ENCODE results near the genes SECTM1, OGFOD3 and ZNF750.

DNA sequence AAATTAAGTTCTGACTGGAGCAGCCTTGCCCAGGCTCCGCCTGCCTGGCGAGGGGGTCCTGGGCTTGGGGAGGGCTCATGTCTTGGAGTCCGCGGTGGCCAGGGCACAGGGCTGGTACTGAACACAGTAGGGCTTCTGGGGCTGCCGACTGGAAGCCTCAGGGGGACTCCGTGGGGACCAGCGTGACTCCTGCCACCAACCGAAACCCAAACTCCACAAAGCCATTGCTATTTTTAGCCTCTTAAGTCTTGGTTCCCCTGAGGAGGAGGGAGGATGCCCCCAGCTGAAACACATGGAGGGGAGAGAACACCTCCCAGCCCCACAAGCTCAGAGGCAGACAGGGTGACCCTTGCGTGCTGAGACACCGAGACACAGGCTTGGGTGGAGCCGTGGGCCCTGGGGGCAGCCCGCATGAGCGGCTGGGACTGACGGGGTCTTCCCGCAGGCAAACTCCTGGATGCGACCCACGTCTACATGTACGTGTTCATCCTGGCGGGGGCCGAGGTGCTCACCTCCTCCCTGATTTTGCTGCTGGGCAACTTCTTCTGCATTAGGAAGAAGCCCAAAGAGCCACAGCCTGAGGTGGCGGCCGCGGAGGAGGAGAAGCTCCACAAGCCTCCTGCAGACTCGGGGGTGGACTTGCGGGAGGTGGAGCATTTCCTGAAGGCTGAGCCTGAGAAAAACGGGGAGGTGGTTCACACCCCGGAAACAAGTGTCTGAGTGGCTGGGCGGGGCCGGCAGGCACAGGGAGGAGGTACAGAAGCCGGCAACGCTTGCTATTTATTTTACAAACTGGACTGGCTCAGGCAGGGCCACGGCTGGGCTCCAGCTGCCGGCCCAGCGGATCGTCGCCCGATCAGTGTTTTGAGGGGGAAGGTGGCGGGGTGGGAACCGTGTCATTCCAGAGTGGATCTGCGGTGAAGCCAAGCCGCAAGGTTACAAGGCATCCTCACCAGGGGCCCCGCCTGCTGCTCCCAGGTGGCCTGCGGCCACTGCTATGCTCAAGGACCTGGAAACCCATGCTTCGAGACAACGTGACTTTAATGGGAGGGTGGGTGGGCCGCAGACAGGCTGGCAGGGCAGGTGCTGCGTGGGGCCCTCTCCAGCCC lies 9.8 kb downstream of the SLC16A3 start:
- PRO-cap = no peak
- RAMPAGE, long total RNA, 4 experiments = start-site peak on the plus strand in 1 of 4 experiments, centred at position 543 of the sequence, 5 reads per replicate

DNA sequence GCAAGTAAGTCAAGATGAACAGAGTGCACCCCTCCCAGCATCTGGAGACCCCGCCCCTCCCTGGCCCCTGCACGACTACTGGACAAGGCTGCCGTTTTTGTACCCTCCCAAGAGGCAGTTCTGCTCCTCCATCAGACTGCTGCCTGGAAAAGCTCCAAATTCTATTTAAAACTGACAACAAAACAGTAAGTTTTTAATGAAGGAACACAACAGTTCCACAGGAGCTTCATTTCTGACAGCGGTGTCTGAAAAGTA lies 21.7 kb downstream of the SLC16A3 start:
- PRO-cap = no peak
- RAMPAGE, long total RNA, 4 experiments = no peak in any of the 4 experiments

DNA sequence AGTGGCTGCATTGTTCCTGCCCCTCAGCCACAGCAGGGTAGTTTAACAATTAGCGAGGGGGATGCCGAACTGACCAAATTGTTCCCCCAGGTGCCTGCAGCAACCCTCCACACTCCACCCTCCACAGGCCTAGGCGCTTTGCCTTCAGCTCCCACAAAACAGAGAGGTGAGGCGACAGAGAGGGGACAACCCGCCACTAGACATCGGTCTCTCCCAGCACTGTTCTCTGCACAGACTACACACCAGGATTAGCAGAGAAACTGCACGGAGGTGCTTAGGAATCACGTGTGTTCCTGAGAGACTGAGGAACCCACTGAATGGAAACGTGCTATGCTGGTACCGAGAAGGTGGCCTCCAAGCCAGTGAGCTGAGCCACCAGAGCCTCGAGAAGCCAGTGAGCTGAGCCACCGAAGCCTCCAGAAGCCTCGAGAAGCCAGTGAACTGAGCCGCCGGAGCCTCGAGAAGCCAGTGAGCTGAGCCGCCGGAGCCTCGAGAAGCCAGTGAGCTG lies 20.1 kb downstream of the CSNK1D start:
- PRO-cap = no peak
- RAMPAGE, long total RNA, 4 experiments = no peak in any of the 4 experiments

- PRO-cap = no peak
- RAMPAGE, long total RNA, 4 experiments = no peak in any of the 4 experiments
Measured at GRCh38 chr17:82258456-82259701, 14.6 kb downstream of the CSNK1D start.

DNA sequence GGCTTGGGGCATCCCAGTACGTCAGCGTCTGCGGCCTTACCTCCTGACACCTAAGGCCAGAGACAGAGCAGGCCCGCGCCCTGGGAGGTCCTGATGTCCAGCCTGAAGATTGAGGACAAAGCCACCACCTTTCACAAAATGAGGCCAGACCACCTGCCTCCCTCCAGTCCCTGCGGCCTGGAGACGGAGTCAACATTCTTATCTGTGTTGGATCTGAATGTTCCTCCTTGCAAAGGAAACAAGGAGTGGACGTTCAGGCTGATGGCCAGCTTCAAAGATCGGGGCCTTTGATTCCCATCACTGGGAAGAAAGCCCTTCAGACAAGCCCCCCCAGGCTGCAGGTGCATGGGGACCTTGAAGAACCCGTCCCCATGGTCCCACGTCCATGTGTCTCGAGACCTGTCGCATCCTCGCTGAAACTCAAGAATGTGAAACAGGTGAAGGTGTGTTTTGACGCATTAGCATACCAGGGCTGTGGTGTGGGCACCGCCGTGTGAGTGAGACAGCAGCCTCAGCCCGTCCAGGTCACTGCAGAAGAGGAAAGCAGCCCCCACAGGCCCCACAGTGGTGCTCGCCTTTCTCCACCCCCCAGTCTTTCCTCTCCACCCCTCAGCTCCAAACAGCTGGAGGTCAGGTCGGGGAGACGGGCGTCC lies 673 bp upstream of the CSNK1D start:
- PRO-cap = no peak
- RAMPAGE, long total RNA, 4 experiments = no peak in any of the 4 experiments

DNA sequence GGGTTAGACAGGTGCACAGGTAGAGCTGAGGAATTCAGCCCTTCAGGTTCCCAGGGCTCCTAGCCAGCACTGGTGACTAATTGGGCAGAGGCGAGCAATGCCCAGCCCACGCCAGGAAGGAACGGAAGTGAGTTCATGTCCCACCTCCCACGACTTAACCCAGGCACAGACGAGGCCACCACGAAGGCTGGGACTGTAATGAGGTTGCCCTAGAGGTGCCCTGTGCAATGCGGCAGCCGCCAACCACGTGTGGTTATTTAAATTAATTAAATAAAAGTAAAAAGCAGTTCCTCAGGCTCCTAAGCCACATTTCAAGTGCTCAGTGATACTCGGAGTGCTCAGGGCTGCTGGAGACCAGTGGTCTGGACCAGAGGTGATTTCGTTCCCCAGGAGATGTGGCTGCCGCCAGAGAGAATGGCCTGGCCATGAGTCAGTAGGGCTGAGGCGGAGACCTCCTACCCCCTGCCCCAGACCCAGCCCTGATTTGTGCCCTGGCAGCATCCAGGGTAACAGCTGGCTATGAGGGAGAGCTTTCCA lies 8.5 kb upstream of the CSNK1D start:
- PRO-cap = no peak
- RAMPAGE, long total RNA, 4 experiments = no peak in any of the 4 experiments

DNA sequence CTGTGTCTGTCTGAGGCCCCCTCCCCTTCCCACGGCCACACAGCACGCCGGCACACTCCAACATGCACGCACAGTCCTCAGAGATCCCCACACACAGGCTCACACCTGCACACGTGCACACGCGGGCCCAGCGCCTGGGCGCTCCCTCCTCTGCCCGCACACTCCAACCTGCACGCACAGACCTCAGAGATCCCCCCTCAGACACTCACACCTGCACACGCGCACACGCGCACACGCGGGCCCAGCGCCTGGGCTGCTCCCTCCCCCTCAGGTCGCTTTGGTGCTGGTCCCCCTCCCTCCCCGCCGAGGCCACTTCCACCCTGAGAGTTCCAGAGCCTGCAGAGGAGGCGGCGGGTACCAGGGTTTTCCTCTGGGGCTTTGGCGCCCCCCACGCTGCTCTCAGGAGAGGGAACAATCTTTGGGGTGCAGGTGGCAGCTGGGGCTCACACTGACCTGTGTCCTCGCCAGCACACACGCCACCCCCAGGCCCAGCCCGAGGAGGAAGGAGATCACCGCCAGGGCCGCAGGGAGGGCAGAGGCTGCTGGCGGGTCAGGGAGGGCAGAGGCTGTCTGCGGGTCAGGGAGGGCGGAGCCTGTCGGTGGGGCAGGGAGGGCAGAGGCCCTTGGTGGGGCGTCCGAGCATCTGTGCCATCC lies 1.5 kb downstream of the CD7 start:
- PRO-cap = no peak
- RAMPAGE, long total RNA, 4 experiments = no peak in any of the 4 experiments

DNA sequence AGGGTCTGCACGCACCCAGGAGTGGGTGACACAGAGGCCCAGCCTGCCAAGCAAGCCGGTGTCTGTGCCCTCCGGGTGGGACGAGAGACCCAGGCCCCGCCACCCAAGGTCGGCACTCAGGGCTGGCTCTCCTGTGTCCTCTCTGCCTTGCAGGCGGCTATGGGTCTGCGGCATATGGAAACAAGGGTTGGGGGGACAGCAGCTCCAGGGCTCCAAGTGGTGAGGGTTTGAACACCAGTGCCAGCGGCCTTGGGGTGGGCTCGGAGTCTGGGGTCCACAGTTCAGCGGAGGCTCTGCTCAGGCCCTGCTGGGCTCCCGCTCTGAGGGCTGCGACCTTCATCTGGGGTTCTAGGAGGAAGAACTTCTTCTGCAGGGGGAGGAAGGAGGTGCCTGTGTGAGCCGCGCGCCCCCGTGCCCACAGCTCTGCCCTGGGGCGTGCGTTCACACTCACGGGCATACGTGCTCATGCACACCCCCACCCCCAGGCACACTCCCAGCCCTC lies 4.6 kb upstream of the CD7 start:
- PRO-cap = no peak
- RAMPAGE, long total RNA, 4 experiments = no peak in any of the 4 experiments

DNA sequence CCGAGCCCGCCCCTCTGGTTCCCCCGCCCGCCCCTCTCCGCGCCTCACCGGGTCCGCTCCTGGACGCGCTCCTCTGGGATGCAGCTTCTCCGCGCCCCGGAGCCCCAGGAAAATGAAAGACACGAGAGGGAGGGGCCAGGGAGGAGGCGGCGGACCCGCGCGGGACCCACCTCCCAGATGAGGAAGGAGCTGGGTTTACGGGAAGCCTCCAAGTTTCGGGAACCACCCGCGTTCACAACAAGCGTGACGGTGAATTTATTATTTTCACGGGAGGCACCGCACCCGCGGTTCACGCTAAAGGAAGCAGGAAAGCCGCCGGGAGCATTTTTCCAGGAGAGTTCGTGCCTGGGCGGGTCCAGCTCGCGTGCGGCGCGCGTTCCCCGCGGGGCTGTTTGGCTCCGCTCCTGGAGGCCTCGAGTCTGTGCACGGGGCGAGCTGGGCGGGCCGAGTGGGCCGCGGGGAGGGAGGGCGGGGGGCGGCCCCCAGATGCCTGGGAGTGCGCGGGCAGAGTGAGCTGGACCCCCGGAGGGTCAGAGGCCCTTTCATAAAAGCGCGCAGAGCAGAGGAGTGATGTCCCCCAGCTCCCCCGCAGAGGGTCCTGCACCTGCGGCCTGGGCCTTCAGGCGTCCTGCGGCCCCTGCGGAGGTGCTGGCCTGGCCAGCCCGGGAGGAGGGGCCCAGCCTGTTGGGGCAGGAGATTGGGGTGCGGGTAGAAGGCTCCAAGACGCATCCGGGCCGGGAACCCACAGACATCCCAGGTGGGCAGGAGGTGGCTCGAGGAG lies at the start of gene SECTM1:
Gene SECTM1 (minus strand): TSS at position 115 of the 781 bp plus-strand sequence.
- PRO-cap = no peak
- RAMPAGE, long total RNA, 4 experiments = start-site peak on the minus strand in 2 of 4 experiments, centred at positions 83 to 99 of the sequence, 18 to 90 reads per replicate

DNA sequence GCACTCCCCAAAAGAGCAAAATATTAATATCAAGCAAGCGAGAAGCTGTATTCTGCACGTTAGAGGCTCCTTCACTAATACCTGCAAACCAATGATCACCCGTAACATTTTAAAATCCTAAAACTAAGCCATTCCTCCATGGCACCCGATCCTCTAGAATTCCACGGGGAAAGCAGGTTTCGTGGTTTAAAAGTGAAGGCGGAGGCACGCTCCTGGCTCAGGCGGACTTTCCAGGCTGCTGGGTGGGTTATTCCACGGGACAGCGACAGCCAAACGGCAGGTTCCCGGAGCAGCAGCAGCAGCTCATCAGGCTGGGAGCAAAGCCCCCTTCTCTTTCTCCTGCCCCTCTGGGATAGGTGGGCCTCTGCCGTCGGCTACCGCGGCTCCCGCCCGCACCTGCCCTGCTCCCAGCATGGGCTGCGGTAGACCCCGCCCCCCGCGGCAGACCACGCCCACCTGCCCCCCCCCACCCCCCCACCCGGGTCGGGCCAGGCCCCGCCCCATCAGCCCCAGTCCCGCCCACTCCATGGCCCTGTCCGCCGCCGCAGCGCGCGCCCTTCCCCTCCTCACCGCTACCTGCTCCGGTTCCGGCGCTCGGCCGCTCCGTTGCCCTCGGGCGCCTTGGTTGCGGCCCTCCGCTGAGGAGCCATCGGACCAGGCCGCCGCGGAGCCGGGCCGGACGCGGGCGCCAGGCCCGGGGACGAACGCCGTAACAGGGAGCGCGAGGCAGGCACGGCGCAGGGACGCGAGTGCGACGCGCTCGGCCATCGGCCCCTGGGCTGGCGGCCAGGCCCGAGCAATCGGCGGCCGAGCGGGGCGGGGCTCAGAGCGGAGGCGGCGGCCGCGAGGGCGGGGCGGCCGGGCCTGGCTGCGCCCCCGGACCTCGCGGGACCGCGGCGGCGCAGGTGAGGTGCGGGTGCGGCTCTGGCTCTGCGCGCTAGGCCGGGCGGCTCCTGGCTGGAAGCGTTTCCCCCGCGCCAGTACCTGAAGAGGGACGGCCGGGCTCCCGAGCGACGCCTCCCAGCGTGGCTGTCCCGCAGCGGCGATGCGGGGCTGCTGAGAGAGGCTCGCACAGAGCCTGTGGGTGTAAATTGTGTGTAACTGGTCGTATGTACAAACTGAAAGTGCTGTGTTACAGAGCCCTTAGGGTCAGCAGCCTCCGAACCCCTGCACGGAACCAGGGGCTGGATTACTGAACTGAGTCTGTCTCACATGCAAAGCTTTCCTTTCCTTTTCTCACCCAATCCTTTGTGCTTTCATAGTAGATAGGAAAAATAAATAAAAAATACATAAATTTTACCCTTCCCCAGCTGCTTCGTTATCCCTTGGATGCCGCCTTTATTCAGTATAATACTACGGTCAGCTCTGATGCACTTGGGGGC lies at the start of gene OGFOD3:
Gene OGFOD3 (minus strand): TSS at position 751 of the 1,382 bp plus-strand sequence.
- PRO-cap = unidirectional peak, plus-strand start at position 522 of the sequence
- RAMPAGE, long total RNA, 4 experiments = no peak in any of the 4 experiments

GRCh38 chr17:82457264-82458367 lies 925 bp upstream of the NARF start:
- PRO-cap = bidirectional peak, plus-strand start at chr17:82458222, minus-strand start at chr17:82458129
- RAMPAGE, long total RNA, 4 experiments = start-site peak on the plus strand in 2 of 4 experiments, at chr17:82458200-82458304 at its widest, 33 to 56 reads per replicate

DNA sequence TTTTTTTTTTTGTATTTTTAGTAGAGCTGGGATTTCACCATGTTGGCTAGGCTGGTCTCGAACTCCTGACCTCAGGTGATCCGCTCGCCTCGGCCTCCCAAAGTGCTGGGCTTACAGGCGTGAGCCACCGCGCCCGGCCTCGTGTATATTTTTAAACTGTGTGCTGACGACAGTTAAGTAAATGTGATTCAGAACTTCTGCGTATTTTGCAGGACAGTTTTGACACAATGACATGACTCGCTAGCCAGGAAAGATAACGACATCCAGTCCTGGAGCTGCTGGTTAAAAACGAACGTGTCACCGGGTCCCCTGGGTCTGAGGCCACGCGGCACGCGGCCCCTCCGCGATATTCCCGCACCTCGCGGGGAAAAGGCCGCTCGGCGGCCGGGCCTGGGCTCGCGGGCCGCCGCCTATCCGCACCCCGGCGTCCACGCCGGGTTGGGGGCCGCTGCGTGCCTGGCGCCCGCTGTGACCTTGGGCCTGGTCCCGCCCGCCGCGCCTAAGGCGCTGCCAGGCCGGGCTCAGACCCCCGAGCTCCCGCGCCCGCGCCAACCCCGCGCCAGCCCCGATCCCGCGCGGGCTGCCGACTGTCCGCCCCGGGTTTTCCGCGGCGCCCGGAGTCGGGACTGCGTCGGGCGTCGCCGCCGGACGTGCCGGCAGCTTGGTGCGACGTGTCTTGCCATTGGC lies 455 bp upstream of the FOXK2 start:
- PRO-cap = bidirectional peak, plus-strand start outside the sequence, minus-strand start at position 663 of the sequence
- RAMPAGE, long total RNA, 4 experiments = no peak in any of the 4 experiments

DNA sequence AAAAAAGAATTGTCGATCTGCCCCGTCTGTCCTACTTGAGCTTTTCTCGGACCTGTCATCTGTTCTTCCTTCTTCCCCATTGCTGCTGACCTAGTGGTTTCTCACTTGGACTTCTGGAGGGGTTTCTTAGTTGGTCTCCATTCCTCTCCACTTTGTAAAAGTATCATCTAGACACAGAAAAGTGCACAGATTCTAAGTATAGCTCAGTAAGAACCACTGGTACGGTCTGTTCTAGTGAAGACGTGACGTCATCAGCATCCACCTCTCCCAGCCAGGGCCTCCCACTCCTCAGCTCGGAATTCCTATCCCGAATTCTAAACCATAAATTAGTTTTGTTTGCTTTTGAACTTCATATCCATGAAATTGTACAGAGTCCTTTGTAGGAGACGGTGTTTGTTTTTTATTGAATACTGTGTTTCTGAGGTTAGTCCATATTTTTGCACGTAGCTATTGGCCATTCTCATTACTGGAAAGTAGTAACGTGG lies 25.5 kb downstream of the FOXK2 start:
- PRO-cap = no peak
- RAMPAGE, long total RNA, 4 experiments = no peak in any of the 4 experiments

DNA sequence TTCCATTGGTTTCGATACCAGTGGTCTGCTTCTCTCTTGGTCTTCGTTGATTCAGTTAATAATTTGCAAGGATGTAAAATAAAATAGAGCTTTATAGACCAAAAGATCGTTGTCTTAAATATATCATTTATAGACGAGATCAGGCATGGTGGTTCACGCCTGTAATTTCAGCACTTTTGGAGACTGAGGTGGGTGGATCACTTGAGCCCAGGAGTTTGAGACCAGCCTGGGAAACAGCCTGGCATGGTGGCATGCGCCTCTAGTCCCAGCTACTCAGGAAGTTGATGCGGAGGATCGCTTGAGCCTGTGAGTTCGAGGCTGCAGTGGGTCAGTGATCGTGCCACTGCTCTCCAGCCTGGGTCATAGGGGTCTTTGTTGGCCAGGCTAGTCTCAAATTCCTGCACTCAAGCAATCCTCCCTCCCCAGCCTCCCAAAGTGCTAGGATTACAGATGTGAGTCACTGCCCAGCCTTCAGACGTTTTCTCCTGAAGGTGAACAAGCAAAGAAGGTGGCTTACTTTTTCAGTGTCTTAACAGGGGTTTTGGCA lies 41.1 kb downstream of the FOXK2 start:
- PRO-cap = no peak
- RAMPAGE, long total RNA, 4 experiments = no peak in any of the 4 experiments

GRCh38 chr17:82583478-82584365 lies 64.2 kb downstream of the FOXK2 start:
- PRO-cap = no peak
- RAMPAGE, long total RNA, 4 experiments = start-site peak on the plus strand in 1 of 4 experiments, at chr17:82584034-82584063 at its widest, 15 reads per replicate

GRCh38 chr17:82674639-82675912 lies 23.4 kb downstream of the RAB40B start:
- PRO-cap = no peak
- RAMPAGE, long total RNA, 4 experiments = no peak in any of the 4 experiments

DNA sequence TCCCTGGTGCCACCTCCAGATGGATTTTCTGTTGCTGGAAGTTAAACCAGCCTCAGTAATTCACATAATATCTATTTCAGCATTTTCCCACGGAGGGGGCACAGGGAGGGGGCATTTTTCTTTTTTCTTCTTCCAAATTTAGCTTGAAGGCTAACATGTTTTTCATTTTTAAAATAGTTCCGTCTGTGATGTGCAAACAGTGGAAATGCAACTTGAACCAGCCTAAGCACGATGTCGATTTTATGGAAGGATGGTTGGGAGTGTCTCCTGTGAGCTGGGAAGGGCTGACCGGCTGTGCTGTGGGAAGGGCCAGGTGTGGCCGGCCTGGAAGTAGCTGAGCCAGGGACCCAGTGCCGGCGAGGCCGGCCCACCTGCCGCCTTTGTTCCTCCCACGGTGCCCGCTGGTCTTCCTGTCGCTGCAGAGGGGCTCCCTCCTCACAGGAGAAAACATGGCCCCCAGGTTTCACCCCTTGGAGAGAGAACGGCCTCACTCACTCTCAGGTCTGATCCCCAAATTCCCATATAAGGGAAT lies 4.0 kb upstream of the RAB40B start:
- PRO-cap = no peak
- RAMPAGE, long total RNA, 4 experiments = no peak in any of the 4 experiments

- PRO-cap = no peak
- RAMPAGE, long total RNA, 4 experiments = no peak in any of the 4 experiments
Measured at GRCh38 chr17:82788611-82788972, 36.7 kb downstream of the TBCD start.

DNA sequence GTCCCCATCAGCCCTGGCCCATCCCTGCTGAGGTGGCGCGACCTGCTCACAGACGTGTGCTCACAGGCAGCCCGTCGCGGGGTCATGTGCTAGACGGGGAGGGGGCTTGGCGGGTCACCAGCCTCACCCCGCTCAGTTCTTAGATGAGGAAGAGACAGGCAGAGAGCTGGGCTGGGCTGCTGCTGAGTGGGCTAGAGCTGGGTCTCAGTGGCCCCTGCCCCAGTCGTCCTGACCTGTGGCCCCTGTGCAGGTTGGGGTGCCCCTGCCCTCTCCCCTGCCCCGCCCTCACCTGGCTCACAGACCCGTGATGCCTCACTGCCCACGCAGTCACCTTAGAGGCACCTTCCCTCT lies 37.4 kb downstream of the TBCD start:
- PRO-cap = no peak
- RAMPAGE, long total RNA, 4 experiments = no peak in any of the 4 experiments

GRCh38 chr17:82839626-82840347 lies at the start of gene ZNF750:
ZNF750 (minus strand) TSS chr17:82840022.
- PRO-cap = no peak
- RAMPAGE, long total RNA, 4 experiments = no peak in any of the 4 experiments